AG09319 (cell line): Measurements from ENCODE around the gene ZCCHC2.

- RRBS = no CpG with 5 or more reads among the region's 7 CpGs
Observed at GRCh38 chr18:58330531-58330996, 286.5 kb downstream of the NEDD4L start.

DNA sequence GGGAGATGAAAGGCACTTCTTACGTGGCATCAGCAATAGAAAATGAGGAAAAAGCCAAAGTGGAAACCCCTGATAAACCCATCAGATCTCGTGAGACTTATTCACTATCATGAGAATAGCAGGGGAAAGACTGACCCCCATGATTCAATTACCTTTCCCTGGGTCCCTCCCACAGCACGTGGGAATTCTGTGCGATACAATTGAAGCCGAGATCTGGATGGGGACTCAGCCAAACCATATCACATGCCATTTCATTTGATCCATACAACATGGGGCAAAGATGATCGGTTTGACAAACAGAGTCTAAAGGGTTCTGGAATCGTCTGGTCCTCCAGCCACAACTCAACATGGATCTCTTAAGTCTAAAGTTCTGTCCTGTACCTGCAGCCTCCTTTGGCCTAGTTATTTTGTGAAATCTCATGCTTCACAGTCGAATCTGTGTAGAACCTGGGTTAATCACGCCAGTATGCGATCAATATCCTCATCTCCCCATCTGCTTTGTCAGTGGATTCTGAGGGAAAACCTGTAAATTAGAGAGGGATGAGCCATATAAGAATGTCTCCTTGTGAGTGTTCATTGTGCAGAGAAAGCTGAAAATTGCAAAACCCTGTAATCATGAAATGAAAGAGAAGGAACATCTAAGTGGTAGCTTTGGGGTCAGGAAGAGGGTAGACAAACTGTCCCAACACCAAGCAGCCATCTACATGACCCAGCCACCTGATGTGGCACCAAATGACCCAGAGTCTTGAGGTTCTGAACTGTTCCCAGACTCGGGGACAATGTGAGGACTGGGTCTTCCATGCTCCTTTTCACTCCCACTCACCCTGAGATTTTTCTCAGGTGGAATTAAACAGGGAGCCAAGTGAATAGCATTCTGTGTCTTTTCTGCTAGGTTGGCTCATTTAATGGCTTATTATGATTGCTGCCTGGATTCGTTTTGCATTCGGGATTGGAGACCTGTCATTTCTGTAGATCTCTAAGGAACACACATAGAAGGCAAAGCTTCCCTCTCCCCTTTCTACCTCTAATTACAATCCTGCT, 175.7 kb downstream of the ALPK2 start:
- RRBS = no CpG with 5 or more reads among the region's 13 CpGs

DNA sequence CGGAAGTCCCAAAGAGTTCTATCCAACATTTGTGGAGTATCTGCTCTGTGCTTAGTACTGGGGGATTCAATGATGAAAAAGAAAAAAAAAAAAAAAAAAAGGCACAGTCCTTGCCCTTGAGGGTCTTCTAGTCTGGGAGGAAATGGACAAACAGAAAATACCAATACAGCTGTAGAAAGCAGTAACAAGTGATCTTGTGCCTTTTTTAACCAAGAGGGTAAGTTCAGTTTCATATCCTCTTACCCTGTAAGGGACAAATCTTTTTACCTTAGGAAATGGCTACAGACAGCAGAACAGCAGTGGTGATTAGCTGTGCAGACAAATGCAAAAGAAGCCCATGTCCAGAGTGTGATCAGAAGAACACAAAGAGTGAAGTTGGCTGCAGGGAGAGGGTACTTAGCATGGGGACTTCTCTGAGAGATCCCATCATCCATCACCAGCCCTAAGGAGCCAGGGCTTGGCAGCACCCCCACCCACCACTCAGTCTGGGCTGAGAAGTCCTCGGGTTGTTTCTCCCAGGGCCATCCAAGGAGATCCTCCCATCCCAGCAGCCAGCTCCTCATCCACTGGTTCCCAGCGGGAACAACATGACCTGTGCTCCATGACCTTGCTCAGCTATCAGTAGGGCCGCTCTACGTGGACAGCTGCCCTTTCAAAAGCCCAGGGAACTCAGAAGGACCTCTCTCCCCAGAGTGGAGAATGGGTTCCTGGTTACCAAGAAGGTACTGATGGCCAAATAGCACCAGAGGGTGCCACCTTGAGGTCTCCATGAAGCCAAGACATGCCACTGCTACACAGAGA, 102.8 kb downstream of the ALPK2 start:
- RRBS = no CpG with 5 or more reads among the region's 5 CpGs

DNA sequence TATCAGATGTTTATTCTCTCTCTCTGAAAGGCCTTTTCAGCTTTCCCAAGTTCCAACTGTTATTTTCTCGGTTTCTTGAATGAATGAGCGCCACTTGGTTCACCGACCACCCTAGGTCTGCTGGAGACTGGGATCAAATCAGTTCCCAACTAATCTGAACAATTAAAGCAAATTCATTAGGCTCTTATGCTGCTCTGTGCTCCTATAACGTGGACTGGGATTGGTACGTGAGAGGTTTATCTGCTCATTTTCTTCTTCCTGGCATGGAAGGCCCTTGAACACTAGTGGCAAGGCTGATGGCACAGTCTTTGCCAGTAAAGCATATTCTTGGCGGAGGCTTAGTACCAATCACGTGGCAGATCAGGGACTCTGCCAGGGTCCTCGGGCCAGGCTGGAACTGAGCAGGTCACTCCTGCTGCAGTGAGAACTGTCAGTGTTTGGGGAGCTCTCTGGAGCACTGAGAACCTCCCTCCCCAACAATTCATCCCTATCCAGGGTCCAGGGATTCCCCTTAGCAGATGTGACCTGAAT, 3.6 kb upstream of the ALPK2 start:
- RRBS = no CpG with 5 or more reads among the region's 8 CpGs

- RRBS = no CpG with 5 or more reads among the region's 9 CpGs
Observed at GRCh38 chr18:58692689-58693519, 21.6 kb downstream of the MALT1 start.

GRCh38 chr18:58864289-58864569, 448 bp upstream of the ZNF532 start:
- RRBS = no CpG with 5 or more reads among the region's 7 CpGs

DNA sequence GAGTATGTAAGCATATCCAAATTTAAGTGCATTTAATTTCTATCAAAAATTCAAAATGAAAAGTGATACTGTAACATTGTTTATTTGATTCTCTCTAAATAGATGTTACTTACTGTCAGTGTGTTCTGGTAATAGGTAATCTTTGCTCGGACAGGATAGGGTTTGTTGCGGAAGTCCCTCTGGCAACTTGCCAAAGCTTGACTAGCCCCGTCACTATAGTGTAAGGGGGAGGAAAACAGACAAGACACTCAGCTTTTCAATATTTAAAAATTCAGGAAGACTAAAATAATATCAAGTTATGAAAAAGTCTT, 6.0 kb downstream of the LMAN1 start:
- RRBS = no CpG with 5 or more reads among the region's 3 CpGs

DNA sequence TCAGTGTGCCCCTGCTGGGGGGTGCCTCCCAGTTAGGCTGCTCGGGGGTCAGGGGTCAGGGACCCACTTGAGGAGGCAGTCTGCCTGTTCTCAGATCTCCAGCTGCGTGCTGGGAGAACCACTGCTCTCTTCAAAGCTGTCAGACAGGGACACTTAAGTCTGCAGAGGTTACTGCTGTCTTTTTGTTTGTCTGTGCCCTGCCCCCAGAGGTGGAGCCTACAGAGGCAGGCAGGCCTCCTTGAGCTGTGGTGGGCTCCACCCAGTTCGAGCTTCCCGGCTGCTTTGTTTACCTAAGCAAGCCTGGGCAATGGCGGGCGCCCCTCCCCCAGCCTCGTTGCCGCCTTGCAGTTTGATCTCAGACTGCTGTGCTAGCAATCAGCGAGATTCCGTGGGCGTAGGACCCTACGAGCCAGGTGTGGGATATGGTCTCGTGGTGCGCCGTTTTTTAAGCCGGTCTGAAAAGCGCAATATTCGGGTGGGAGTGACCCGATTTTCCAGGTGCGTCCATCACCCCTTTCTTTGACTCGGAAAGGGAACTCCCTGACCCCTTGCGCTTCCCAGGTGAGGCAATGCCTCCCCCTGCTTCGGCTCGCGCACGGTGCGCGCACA, 50.3 kb upstream of the LMAN1 start:
- RRBS = no CpG with 5 or more reads among the region's 28 CpGs

DNA sequence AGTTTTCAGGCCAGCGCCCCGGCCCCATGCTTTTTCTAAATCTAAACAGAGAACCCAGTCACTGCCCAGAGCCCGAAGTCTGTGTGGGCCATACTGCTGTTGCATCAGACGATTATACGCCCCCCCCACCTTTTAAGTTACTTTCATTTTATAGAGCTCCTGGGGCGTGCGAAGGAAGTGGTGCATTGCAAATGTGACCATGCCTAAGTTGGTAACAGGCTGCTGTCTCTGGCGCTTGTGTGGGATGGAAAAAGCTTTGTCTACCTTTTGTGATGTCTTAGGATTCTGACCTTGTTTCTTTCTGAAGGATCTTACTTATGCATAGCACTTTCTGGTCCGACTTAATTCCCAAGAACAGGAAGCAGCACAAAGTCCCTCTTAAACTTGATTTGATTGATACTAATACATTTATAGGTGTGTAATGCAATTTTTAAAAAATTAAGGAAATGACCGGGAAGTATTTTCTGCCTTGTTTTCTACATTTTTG, 1.1 kb downstream of the PMAIP1 start:
- RRBS = no CpG with 5 or more reads among the region's 10 CpGs

- RRBS = no CpG with 5 or more reads among the region's 8 CpGs
Observed at GRCh38 chr18:59902310-59902937, 2.6 kb downstream of the PMAIP1 start.

DNA sequence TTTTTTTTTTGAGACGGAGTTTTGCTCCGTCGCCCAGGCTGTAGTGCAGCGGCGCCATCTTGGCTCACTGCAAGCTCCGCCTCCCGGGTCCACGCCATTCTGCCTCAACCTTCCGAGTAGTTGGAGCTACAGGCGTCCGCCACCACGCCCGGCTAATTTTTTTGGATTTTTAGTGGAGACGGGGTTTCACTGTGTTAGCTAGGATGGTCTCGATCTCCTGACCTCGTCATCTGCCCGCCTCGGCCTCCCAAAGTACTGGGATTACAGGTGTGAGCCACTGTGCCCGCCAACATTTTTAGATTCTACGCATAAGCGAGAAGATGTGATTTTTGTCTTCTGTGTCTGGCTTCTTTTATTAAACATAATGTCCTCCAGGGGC, 78.5 kb downstream of the MC4R start:
- RRBS = no CpG with 5 or more reads among the region's 21 CpGs

GRCh38 chr18:61864030-61864660, 28.7 kb downstream of the RNF152 start:
- RRBS = no CpG with 5 or more reads among the region's 9 CpGs

GRCh38 chr18:61949729-61950486, 57.1 kb upstream of the RNF152 start:
- RRBS = no CpG with 5 or more reads among the region's 17 CpGs

GRCh38 chr18:62188382-62188612, 1.2 kb downstream of the RELCH start:
- RRBS = no CpG with 5 or more reads among the region's 3 CpGs

- RRBS = no CpG with 5 or more reads among the region's 4 CpGs
Observed at GRCh38 chr18:62312843-62313692, 12.0 kb upstream of the TNFRSF11A start.

- RRBS = no CpG with 5 or more reads among the region's 3 CpGs
Observed at GRCh38 chr18:62437104-62437522, 85.7 kb upstream of the ZCCHC2 start.

DNA sequence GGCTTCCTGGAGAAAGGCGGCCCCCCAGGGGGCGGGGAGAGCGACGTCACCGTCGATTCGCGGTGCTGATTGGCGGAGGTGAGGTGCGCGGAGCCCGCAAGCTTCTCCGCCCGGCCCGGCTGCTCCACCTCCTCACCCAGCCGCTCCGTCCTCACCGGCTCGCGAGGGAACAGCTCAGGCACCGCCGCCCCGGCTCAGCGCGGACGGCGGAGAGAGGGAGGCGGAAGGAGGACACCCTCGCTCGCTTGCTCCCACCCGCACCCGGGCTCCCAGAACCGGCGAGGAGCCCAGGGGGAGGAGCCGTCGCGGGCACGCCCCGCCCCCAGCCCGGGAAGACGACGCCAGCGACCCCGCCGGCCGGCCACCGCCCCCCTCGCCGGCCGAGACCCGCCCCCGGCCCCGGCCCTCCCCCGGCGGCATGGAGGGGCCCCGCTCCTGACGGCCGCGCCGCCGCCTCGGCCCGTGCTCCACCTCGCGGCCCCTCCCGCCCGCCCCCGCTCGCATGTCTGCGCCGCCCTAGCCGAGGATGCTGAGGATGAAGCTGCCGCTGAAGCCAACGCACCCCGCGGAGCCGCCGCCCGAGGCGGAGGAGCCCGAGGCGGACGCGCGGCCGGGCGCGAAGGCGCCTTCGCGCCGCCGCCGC, at the start of gene ZCCHC2:
TSS of gene ZCCHC2 (plus strand) at position 127 of the 643 bp plus-strand sequence.
- RRBS = 2% methylated on average over 23 of the region's 94 CpGs

DNA sequence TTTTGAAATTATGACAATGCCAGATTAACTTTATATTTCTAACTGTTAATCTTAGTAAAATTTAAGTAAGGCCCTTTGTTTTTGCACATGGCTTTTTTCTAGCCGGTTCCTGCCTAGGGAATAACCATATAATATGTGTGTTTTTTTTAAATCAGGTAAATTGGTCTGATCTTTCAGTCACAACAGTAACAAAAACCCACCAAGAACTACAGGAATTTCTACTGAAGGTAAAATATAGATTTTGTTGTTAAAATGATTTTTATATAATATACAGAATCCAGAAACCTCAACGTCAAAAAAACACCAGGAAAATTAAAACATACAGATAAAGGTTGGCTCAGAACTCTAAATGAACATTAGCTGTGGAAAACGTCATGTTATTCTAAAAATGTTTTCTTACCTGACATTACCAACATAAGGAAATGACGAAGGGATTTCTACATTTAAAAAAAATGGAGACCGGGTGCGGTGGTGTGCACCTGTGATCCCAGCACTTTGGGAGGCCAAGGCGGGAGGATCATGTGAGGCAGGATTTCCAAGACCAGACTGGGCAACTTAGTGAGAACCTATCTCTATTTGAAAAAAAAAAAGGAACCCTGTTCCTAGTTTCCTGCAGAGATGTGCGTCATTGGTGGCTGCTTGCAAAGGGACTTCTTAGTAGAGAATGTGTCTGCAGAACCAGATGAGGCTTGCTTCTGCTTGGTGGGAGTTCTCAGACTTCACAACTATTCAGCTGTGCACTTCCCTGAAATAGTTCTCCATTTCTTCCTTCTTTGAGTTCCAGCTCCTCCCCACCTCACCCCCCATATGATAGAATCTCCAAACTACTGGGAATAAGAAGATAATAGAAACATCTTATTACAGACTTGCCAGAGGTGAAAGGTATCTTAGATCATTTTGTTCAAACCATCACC, 22.1 kb downstream of the ZCCHC2 start:
- RRBS = no CpG with 5 or more reads among the region's 8 CpGs

- RRBS = no CpG with 5 or more reads among the region's 8 CpGs
Observed at GRCh38 chr18:62576520-62577187, 53.8 kb downstream of the ZCCHC2 start.